UCH-1 (cell line): ENCODE results near the genes FOXN4 and GLTP.

DNA sequence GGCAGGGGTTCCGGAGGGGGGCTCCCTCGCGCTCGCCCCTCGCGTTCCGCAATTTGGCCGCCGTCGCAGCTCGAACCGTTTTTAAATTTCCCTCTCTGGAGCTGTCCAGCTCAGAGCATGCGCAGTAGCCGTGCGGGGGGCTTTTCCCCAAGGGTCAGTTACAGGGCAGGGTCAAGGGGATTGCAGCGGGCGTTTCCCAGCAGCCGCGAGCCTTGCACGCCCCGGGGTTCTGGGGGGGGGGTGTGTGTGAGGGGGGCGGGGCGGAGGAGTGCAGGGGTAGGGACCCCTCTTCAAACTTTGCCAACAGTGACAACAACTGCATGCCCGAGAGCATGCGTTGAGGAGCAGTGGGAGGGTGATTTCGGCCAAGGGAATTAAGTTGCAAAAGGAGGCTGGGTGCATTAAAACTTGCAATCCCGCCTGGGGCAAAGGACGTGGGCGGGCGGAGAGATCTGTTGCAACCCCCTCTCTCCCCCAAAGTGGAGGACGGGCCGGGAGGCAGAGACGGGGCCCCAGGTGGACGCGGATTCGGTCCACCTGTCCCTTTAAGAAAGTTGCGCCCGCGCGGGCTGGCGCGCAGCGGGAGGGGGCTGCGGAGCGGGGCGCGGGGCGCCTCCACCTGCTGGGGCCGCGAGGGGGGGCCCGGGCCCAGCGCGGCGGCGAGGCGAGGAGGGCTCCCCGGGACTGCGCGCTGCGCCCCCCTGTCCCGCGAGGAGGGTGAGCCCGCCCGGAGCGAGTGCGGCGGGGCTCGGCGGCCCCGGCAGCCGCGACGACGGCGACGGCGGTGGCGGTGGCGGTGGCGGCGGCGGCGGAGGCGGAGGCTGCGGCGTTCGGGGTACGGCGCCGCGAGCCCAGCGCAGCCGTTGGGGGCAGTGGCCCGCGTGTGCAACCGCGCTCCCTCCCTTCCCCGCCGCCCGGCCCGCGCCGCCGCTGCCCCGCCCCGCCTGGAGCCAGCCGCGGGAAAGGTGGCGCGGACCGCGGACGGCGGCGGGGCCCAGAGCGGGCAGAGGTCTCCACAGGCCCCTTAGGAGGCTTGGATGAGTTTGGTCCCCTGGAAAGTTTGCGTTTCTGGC lies at the start of gene FOXN4:
FOXN4 (minus strand) TSS at position 119 of the 1,073 bp plus-strand sequence.
- RRBS = 4% methylated on average over 14 of the region's 117 CpGs

GRCh38 chr12:109574757-109575072 lies 1.1 kb downstream of the MVK start:
- RRBS = no CpG with 5 or more reads among the region's 3 CpGs

DNA sequence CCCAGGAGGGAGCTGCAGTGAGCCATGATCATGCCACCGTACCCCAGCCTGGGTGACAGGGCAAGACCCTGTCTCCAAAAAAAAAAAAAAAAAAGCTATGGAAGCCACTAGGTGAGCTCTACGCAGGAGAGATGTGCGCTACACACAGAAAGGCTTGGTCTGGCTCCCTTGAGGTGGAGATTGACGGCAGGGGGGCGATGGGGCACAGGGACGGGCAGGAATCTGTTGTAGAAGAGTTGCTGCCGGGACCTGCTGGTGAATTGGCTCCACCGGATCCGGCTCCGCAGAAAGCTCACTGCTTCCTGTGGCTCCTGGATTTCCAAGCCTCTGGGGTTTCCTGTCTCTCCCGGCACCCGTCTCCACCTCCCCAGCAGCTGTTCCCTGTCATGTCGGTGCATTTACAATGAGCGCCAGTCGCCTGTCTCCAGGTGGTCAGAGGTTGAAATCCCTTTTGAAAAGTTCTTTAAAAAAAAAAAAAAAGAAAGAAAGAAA lies 20.6 kb downstream of the FAM222A start:
- RRBS = 84% methylated on average over 3 of the region's 15 CpGs

- RRBS = no CpG with 5 or more reads among the region's 2 CpGs
These were observed 40.3 kb downstream of the FAM222A start for GRCh38 chr12:109754024-109754272.

DNA sequence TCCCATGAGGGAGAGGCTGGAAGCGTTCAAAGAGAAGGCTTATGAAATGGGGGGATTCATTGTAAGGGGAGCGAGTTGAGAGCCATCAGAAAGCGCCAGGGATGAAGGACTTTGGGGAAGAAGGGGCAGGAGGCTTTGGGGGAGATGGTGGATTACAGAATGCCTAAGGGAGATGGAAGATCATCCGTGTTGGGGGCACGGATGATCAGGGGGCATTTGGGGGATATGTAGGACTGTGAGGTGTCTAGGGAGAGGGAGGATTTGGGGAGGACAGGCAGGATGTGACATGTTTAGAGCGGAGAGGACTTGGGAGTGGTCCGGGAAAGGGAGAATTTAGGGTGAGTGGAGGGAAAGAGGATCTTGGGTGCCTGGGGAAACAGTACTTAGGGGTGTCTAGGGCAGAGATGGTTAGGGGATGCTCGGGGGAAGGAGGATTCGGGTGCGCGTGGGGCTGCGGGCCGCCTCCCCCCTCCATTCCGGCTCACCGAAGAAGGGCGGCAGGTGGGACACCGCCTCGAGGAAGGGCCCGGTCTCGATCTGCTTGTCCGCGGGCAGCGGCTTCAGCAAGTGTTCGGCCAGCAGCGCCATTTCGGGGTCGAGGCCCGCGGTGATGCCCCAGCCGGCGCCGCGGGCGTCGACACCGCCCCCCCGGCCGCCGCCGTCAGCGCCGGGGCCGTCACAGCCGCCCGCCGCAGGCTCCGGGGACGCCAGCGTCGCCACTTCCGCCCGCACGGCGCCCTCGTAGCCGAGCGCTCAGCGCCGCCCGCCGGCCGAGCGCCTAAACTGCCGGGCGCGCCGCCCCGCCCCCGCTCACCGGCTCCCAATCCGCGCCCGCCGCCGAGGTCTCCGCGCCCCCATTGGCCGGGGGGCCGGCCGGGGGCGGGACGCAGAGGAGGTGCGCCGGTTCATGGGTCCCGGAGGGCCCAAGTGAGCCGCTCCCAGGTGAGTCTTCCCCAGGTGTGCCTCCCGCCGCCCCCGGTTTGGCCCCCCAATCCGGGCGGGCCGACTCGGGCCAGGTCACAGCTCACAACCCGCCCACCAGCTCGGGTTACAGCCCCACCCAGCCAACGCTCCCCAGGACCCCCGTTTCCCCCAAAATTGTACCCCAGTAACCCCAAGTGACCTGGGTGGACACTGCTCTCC lies at the start of gene GLTP:
GLTP (minus strand) TSS at position 755 of the 1,143 bp plus-strand sequence.
- RRBS = 3% methylated on average over 39 of the region's 97 CpGs

DNA sequence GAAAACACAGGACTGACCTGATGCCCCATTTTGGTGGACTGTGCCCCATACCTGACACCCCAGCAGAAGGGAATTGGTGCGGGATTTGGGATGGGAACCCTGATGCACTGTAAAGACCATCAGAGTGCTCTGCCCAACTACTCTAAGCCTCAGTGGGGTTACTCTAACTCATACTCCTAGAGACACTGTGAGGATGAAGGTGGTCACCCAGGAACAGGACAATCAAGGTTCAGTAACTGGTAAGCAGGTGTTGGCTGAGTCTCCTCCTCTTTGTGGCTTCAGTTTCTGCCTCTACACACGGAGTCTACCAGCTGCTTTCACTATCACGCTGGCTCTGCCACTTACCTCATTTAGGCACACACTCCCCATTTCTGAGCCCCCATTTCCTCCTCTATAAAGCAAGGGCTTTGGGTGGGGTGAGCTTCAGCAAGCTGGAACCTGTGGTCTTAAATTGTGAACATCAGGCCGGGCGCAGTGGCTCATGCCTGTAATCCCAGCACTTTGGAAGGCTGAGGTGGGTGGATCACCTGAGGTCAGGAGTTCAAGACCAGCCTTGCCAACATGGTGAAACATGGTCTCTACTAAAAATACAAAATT lies 7.3 kb upstream of the TCHP start:
- RRBS = no CpG with 5 or more reads among the region's 5 CpGs

- RRBS = 2% methylated on average over 5 of the region's 27 CpGs
These were observed 739 bp downstream of the ANKRD13A start for GRCh38 chr12:109999814-110000524.

DNA sequence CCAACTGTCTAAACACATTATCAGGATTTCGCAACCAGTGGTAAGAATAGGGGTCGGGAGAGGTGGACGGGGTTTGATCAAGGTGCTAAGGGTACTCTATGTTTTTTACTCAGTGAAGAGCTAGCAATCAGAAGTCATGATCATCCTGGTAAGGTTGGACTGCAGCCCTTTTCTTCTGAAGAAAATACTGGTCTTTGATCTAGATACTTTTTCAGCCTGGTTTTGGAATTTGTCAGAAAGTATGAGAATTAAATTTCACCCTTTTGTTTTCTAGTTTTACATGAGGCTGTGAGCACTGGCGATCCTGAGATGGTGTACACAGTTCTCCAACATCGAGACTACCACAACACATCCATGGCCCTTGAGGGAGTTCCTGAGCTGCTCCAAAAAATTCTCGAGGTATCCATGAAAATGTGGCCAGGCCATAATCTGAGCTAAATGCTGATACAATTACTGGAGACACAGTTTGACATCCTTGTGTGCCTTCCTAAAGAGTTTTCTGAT lies 13.7 kb downstream of the ANKRD13A start:
- RRBS = no CpG with 5 or more reads among the region's 6 CpGs

- RRBS = no CpG with 5 or more reads among the region's 8 CpGs
These were observed 27.8 kb upstream of the ATP2A2 start for GRCh38 chr12:110253243-110253580.

- RRBS = no CpG with 5 or more reads among the region's 25 CpGs
These were observed 1.0 kb downstream of the ATP2A2 start for GRCh38 chr12:110282056-110282519.

- RRBS = no CpG with 5 or more reads among the region's 3 CpGs
These were observed 57.7 kb downstream of the ATP2A2 start for GRCh38 chr12:110338804-110339095.

DNA sequence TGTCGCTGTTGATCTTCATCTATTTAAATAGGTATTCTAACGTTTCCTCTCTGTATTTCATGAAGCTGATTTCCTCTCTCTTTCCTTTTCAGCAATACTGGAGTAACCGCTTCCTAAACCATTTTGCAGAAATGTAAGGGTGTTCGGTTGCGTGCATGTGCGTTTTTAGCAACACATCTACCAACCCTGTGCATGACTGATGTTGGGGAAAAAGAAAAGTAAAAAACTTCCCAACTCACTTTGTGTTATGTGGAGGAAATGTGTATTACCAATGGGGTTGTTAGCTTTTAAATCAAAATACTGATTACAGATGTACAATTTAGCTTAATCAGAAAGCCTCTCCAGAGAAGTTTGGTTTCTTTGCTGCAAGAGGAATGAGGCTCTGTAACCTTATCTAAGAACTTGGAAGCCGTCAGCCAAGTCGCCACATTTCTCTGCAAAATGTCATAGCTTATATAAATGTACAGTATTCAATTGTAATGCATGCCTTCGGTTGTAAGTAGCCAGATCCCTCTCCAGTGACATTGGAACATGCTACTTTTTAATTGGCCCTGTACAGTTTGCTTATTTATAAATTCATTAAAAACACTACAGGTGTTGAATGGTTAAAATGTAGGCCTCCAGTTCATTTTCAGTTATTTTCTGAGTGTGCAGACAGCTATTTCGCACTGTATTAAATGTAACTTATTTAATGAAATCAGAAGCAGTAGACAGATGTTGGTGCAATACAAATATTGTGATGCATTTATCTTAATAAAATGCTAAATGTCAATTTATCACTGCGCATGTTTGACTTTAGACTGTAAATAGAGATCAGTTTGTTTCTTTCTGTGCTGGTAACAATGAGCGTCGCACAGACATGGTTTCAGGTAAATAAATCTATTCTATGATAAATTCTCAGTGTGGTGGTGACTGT lies 53.0 kb downstream of the ANAPC7 start:
- RRBS = no CpG with 5 or more reads among the region's 13 CpGs

- RRBS = no CpG with 5 or more reads among the region's 8 CpGs
These were observed 27.0 kb upstream of the CCDC63 start for GRCh38 chr12:110819687-110820284.

GRCh38 chr12:110827014-110827428 lies 19.8 kb upstream of the CCDC63 start:
- RRBS = no CpG with 5 or more reads among the region's 10 CpGs

DNA sequence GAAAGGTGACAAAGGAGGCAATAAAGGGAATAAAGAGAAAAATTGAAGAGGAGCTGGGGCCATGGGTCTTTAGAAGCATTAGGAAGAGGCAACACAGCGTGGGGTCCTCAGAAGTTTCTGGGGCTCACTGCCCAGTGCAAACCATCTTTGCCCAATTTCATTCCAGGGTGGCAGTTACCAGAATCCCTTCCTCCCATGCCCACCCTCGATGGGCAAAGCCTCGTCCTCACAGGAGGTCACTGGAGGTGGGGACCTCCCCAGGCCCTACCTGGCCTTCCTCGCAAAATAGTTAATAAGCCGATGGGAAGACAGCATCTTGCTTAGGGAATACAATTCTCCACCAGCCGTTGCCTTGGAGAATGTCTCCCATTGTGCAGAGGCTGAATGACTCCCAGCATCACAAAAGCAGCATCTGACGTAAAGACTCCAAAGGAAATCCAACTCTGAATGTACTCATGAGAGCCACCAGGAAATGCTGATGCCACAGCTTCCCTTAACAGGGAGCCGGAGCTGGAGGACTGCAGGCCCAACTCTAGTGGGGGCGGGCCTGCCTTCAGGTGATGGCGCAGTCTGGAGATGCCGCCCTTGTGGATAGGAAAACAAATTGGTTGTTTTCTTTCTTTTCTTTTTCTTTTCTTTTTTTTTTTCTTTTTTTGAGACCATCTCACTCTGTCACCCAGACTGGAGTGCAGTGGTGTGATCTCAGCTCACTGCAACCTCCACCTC lies 15.5 kb downstream of the CCDC63 start:
- RRBS = no CpG with 5 or more reads among the region's 11 CpGs

- RRBS = no CpG with 5 or more reads among the region's 6 CpGs
These were observed 11.5 kb downstream of the MYL2 start for GRCh38 chr12:110908929-110909305.

GRCh38 chr12:110965964-110966604 lies 45.7 kb upstream of the MYL2 start:
- RRBS = no CpG with 5 or more reads among the region's 25 CpGs

GRCh38 chr12:111033669-111034039 lies 311 bp upstream of the CUX2 start:
- RRBS = 5% methylated on average over 25 of the region's 53 CpGs

- RRBS = 7% methylated on average over 52 of the region's 70 CpGs
These were observed 789 bp downstream of the CUX2 start for GRCh38 chr12:111034579-111035329.

DNA sequence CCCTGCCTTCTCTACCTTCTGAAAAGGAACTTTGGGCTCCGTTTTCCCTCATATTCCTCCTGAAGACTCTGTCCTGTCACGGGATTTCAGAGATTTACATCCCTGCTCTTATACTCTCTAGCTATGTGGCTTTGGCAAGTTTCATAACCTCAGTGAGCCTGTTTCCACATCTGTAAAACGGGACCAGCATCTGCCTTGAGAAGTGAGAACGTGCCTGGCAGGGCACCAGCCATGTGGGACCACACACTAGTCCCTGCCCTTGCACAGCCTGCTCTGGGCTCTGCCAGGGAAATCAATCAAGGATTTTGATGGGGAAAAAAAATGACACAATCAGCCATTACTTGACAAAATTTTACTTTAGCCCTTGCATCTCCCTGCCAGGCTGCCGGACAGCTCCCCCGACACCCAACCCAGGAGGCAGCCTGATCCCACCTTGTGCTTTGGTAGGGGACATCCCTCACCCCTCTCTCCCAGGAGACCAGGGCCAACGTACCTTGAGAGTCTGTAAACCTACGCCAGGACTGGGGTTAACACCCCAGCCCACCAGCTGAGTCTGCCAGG lies 8.5 kb downstream of the PHETA1 start:
- RRBS = no CpG with 5 or more reads among the region's 8 CpGs